Right common carotid artery plus branches (tissue), 1 donor: Measurements from ENCODE around the gene HCN3.

DNA sequence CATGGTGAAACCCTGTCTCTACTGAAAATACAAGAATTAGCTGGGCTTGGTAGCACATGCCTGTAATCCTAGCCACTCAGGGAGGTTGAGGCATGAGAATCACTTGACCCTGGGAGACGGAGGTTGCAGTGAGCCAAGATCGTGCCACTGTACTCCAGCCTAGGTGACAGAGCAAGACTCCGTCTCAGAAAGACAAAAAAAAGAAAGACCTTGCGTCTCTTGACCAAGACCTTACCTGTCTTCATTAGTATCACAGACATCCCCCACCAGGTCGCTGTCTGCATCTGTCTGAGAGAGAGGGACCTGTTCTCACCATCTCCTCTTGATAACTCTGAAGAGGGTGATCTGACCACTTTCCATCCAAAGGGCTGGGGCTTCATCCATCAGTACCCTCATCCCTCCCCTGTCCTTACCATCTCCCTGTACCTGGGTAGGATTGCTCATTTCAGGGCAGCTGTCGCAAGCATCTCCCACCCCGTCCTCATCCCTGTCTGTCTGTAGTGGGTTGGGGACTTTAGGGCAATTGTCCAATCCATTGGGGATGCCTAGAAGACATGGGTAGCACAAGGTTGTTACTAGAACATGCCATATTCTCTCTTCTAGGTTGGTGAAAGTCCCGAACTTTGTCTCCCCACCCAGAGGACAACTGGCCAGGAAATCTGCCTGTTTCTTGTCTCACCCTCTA lies 8.0 kb downstream of the THBS3 start:
- PRO-cap, result no peak

DNA sequence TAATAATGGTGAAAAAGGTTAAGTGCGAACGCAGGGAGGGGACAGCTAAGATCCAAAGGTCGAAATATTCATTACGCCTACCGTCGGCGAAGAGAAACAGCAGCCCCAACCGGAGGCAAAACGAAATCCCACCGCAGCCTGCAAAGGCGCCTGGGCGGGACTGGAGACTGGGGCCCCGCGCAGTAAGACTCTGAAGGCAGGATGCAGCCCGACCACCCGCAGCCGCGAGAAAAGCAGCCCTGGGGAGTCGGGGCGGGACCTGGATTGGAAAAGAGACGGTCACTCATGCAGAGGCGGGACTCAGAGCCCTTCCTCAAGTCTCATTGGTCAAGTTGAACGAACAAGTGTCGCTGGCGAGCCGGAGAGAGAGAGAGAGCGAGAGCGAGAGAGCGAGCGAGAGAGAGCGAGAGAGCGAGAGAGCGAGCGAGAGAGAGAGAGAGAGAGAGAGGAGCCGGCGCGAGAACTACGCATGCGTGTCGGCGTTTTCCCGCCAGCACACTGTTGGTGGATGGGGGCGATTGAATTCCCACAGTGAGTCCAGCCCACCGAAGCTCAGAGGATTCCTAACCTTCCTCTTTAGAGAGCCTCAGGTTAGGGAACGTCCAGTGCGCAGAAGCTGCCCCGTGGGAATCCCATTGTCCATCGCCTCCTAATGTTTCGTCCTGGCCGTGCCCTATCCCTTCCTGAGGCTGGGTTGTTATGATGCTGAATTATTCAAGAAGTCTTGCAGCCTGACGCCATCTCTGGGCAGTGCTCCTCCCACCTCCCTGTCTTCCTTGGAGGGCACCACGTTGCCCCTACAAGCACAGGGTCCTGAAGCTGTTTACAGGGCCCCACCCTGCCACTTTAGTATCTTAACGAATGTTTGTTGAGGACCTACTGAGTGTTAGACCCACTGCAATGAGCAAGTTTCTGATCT lies 3.6 kb upstream of the GBA1 start:
- PRO-cap, result bidirectional peak, plus-strand start at position 470 of the sequence, minus-strand start at position 203 of the sequence

- PRO-cap, result no peak
Measured at GRCh38 chr1:155247318-155248369, 6.6 kb upstream of the GBA1 start.

- PRO-cap, result no peak
Measured at GRCh38 chr1:155276909-155277931, at the start of gene HCN3. Gene HCN3 (plus strand): TSS chr1:155277463.

DNA sequence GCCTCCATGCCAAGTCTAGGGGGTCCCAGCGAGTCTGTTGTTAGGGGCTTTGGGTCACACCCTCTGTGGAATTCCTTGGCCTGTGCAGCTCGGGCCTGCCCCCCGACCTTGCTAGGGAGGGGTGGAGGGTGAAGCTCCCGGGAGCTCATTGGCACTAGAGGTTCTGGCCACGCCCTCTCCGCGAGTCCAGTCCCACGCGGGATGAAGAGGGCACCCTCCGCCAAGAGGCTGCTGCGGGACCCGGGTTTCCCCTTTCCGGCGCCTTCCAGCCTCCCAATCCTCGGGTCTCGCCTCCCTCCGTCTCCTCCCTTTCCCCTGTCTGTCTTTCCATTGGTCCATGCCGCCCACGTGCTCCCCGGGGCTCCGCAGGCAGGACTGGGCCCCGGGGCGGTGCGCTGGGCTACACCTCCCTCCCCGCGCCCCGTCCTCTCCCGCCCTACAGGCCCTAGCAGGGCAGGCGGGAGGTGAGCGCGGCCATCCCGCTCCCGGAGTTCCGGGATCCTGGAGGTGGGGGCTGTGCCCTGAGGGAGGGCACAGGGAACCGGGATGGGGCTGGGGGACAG lies 3.5 kb downstream of the RUSC1 start:
- PRO-cap, result bidirectional peak, plus-strand start at position 189 of the sequence, minus-strand start at position 113 of the sequence; bidirectional peak, plus-strand start at position 439 of the sequence, minus-strand start at position 306 of the sequence

- PRO-cap, result no peak
Measured at GRCh38 chr1:155433036-155433494, 112.4 kb downstream of the RUSC1 start.

DNA sequence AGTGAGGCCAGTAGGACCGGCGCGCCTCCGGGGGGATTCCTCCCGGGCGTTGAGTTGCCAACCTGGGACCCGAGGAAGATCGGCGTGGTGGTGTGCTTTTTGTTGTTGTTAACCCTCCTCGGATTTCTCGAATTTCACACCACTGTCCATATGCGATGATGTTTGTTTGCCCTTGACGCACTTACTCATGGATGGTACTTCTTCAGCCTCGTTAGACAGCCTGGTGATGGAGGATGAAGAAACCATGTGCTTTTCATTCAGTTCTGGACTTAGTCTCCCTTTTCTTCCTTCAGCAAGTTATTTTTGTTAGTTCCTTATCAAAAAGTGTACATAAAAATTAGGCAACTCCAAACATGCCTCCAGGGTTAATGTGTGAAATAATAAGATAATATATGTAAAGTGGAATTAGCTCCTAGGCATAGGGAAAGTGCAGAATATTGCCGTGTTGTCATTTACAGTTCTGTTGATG lies 836 bp upstream of the ASH1L start:
- PRO-cap, result no peak

DNA sequence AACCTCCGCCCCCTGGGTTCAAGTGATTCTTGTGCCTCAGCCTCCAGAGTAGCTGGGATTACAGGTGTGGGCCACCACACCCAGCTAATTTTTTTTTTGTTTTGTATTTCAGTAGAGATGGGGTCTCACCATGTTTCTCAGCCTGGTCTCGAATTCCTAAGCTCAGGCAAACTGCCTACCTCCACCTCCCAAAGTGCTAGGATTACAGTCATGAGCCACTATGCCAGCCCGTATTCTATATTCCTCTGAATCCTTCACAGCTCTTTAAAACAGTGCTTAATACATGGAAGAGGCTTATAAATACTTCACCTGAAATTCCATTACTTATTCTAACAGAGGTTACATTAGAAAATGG lies 15.8 kb downstream of the RIT1 start:
- PRO-cap, result no peak

DNA sequence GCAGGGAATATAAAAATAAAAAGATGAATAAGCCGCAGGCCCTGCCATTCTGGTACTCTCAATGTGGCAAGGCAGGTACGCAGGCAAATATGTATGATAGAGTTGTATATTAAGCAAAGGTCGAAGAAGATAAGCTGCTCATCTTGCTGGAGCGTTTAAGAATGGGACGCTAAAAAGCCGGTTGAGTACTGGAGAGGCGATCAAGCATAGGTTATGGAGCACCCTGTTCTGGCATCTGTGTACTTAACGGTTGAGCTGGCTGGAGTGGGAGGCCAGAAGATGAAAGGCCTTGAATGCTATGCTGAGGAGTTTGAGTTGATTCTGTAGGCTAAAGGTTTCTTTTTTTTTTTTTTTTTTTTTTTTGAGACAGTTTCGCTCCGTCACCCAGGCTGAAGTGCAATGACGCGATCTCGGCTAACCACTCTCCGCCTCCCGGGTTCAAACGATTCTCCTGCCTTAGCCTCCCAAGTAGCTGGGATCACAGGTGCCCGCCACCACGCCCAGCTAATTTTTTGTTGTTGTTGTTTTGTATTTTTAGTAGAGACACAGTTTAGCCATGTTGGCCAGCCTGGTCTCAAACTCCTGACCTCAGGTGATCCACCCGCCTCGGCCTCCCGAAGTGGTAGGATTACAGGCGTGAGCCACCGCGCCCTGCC lies 793 bp upstream of the KHDC4 start:
- PRO-cap, result no peak

- PRO-cap, result bidirectional peak, plus-strand start at chr1:155973969, minus-strand start at chr1:155973825
Measured at GRCh38 chr1:155973767-155974356, 4.5 kb downstream of the ARHGEF2 start.

DNA sequence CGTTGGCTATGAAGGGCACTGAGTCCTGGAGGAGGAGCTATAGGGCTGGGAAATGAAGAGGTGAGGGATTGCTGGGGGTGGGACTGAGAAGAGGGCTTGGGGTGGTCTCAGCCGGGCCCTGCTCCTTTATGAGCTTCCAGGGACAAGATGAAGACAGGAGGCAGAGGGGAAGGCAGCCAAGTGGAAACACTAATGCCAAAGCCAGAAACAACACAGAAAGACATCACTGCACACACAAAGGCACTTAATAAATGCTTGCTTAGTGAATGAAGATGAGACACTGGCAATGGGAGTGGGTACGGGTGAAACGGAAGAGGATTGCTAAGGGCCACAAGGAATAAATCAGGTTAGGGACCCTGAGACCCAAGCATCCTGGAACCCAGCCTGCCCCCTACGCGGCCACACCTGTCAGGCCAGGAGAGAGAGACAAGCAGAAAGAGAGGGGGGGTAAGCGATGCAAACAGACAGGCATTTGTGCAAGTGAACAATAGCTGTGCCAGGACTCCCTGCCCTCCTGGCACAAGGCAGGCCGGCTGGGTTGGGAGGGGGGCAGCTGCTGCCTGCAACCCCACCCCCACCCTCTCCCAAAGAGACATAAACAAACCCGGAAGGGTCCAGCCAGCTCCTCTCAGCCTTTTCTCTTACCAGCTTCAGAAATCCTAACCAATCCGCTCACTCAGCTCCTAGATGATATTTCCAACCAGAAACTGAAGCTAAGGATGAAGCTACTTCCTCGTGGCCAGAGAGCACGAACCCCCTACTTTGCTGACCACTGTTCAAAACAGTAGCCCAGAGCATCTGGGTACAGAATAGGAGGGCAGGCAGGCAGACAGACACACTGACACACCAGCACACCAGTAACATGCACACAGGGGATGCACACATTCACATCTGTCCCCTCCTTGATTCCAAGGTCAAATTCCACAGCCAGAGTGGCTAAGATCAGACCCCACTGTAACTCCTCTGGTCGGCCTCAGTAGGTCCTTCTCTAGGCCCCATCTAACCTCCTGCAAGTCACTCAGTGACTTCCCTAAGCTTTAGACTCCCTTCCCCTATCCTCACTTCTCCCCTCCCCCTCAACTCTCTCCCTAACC lies 3.6 kb downstream of the ARHGEF2 start:
- PRO-cap, result no peak

GRCh38 chr1:155990981-155991425 lies 12.7 kb upstream of the ARHGEF2 start:
- PRO-cap, result no peak

- PRO-cap, result no peak
Measured at GRCh38 chr1:156073200-156074265, 8.7 kb downstream of the MEX3A start.

GRCh38 chr1:156103474-156104692 lies 10.6 kb upstream of the LMNA start:
- PRO-cap, result bidirectional peak, plus-strand start at chr1:156104368, minus-strand start at chr1:156104263

- PRO-cap, result unidirectional peak, minus-strand start at chr1:156113874
Measured at GRCh38 chr1:156113408-156114056, 979 bp upstream of the LMNA start.

GRCh38 chr1:156114944-156115833 lies 678 bp downstream of the LMNA start:
- PRO-cap, result bidirectional peak, plus-strand start at chr1:156115652, minus-strand start at chr1:156115359

DNA sequence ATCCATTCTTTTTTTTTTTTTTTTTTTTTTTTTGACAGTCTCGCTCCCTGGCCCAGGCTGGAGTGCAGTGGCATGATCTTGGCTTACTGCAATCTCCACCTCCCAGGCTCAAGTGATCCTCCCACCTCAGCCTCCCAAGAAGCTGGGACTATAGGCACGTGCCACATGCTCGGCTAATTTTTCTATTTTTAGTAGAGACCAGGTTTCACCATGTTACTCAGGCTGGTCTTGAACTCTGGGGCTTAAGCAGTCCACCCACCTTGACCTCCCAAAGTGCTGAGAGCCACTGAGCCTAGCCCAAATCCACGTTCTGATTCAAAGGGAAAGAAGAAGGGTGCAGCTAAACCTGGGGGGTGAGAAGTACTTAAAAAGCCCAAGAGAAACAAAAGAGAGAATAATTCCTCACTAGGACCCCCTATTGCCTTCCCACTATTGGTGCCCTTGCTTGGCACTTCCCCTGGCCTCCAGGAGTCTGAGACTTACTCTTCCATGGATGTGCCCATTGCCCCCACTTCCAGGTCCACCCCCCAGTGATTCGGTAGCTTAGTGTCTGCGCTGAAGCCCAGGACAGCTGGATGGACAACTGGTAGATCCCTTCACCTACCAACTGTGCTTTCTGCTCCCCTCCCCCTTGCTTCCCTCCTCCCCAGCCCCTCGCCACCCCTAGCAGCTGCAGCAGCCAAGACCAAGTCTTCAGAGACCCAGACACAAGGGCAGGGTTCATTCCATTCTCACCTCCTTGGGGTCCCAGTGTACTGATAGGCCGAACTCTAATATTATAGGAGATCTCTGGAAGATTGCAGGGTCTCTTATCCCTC lies 6.7 kb downstream of the LMNA start:
- PRO-cap, result bidirectional peak, plus-strand start at position 220 of the sequence, minus-strand start at position 114 of the sequence

DNA sequence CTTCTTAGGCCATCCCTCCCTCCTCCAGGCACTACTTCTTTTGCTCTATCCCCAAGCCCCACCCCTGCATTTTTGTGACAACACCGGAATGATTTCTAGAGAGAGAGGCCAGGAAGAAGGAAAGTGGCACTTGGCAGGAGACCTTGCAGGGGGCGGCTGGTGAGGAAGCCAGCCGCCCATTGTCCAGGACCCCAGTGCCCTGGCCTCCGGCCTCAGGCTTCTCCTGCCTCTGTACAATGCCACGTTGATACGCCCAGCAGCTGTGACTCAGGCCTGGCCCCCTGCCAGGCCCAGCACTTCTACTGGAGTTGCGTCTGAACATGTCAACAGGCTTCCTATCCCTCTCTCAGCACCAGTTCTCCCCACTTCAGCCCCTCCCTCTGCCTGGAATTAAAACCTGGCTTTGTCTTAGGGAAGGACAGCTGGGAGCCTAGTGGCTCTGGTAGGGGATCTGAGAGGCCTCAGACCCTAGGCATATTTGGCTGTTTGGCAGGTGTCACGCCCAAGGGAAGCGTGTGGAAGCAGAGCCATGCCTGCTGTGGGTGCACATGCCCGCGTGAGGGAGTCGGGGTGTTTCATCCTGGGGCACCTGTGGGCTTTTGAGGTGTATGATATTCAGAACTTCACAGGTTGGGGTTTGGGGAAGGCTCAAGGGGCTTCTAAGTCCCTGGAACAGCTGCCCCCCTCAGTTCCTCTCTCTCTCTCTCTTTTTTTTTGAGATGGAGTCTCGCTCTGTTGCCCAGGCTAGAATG lies 9.3 kb downstream of the LMNA start:
- PRO-cap, result bidirectional peak, plus-strand start at position 421 of the sequence, minus-strand start at position 233 of the sequence

DNA sequence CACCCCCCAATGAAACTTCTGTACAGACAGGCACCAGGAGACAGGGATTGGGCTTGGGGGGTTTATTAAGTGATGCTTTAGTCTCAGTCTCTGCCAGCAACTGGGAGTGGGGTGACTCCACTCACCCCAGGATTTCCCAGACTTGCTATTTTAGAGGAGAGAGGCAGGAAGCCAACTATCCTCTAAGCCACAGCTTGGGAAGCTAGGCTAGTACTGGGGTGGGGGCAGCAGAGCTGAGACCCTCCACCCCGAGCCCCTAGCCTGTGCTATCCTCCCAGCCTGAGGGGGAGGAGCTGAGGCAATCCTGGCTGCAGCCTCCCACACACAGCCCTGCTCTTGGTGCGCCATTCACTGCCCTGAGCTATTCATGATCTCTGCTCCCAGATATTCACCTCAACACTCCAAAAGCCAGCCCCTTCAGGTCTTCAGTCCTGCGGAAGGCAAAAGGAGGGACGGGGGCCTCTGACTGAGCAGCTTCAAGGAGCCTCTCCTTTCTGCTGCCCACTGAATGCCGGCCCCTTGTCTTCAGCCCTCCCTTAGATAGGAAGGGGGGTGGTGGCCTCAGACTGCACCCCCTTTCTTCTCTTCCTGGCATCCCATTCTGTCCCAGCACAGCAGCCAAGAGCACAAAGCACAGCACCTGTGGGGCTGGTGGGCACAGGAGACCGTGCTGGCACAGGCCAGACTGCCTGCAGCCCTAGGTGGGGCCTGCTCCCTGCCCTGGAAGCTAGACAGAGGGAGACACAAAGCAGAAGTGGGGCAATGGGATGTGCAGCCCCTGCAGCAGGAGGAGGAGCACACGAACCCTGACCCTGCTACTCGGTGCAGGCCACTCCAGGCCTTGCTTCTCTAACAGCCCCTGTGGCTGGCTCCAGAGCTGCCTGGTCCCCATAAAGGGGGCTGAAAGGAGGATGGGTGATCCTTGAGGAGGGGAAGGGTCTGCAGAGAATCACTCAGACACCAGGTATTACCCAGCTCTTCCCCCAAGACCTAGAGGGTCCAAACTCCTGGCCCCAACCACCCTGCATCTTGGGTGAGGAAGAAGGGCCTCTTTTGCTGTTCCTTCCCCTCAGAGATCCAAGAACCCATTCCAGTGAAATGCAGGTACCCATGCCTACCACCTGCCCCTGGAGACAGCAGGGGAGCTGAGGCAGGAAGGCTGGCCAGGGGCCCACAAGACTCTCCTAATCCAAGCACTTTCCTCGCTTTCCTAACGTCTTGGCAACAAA lies 1.7 kb upstream of the PAQR6 start:
- PRO-cap, result no peak

DNA sequence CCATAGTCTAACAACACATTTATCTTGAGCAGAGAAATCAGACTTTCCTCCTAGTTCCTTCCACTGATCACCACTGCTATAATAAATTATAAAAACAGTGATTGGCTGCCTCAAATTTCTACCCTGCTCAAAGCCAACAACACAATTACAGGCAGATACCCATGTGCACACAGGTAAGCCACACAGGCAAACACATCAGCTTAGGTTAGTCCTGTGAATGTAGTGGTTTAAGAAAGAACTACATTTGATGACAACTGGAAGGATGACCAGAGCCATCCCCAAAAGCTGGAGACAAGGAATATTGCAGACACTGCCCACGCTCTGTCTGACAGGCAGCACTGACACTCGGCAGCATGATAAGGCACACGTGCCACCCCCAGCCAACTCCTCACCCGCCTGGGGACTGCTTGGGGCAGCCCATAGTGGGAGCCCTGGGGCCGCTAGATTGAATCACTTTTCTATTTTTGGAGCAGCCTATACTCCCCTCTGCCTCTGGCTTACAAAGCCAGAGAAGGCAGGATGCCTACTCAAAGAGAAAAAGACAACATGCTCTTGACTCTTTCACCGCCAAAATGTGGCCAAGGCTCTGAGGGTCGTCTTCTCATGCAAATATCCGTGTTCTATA lies 1.5 kb downstream of the SMG5 start:
- PRO-cap, result no peak